Left lobe of liver (tissue), 1 donor: ENCODE measurements around a stretch of chr12.

DNA sequence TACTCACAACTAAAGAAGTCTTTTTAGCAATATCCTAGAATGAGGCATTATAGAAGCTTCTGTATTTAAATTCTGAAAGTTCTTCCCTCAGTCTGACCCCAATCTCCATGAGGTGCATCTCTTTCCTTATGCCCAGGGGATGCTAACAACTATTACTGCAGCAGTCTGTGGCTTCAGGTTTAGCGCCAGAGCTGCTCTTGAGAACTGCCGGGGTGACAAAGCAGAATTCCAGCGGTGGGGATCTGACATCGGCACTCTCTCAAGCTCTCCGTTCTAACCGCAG lies 155.8 kb upstream of the TMEM132C start:
- PRO-cap, result no peak

DNA sequence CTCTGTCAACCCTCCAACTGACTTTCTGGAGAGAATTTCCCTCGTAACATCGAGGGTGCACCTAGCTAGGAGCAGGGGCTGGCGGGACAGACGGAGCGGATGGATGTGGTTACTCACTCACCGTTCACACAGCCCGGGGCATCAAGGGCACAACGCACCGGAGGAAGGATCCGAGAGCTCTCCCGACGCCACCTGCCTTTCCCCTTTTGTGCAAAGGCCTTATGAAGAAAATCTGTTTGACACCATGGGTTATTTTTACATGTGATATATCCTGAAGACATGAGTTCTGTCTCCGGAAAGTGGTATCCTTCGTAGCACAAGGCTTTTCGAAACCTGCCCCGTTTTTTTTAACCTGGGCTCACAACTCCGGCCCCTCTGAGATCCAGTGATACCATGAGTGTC lies 31.3 kb downstream of the SLC15A4 start:
- PRO-cap, result no peak

DNA sequence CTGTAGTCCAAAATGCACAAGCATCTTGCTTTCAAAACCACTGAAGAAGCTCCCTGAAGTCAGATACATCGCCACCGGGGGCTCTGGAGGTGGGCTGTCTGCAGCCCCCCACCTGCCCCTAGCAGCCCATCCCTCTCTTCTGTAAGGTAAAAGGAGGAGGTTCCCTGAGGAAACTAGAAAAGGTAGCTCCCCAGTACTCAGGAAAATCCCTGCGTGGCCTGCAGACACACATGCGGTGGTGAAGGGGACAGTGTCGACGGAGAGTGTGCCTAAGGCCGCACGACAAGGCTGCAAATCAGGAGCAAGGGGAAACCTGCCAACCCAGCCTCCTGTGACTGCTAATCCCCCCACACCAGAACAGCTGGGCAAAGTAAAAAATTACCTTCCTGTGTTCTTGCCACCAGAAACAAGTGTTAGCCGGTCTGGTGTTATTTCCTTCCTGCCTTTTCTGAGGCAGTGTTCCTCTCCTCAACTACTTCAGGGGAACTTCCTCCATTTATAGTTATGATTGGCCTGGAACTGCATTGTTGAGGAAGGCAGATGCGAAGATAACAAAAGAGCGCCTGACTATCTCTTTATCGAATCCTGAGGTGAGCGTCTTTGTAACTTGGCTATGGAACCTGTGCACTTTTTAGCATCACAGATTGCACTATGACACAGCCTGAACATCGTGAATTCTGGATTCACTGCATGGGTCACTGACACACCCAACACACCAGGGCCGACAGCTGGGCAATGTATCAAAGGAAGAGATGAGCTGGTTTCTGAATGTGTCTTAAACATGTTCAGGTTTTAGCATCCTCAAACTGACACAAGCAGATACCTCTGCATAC lies 29.1 kb downstream of the SLC15A4 start:
- PRO-cap, result no peak

- PRO-cap, result no peak
Measured at GRCh38 chr12:128795442-128796358, 28.1 kb downstream of the SLC15A4 start.

- PRO-cap, result no peak
Measured at GRCh38 chr12:128798679-128799572, 24.8 kb downstream of the SLC15A4 start.

- PRO-cap, result no peak
Measured at GRCh38 chr12:128813103-128813760, 10.5 kb downstream of the SLC15A4 start.

- PRO-cap, result no peak
Measured at GRCh38 chr12:129780116-129780380, 123.8 kb downstream of the TMEM132D start.

DNA sequence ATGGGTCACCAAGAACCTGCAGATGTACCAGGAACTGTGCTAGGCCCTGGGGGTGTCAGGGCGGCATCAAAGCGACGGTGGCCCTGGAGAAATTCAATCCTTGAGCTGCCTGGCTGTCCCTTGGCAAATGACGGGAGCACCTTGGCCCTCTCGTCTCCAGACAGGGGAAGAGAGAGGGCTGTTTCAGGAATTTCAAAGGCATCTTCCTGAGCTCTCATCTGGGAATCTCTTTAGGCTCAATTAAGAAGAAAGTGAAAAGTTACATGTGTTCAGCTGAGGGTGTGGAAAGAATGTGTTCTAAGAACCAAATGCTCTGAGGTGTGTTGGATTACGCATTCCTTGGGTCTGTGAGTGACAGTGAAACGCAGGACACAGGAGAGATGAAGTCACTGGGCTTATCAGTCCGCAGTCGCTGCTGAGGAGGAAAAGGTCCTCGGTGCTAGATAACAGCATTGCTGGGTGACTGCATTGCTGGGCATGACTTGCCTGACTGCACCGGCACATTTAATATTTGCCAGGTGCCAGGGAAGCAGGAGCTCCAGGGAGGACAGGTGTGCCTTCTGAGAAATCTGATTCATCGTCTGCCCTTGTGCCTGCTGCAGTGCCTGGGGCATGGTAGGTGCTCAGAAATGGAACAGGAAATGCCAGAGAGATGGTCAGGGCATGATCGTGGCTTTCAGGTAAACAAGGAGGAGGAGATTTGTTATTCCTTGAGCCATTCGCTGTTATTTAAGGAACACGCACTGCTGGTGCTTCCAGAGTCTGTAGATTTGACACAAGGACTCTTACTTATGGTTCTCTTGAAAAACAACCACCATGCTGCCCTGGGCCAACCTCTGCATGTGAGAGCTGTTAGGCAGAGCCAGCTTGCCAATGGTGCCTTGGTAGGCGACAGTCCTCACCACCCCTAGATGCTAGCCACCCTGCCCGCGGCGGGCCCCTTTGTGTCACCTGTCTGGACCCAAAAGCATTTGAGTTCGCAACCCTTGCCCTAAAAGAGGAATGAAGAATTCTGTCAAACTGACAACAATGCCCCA lies 64.4 kb upstream of the FZD10 start:
- PRO-cap, result no peak

DNA sequence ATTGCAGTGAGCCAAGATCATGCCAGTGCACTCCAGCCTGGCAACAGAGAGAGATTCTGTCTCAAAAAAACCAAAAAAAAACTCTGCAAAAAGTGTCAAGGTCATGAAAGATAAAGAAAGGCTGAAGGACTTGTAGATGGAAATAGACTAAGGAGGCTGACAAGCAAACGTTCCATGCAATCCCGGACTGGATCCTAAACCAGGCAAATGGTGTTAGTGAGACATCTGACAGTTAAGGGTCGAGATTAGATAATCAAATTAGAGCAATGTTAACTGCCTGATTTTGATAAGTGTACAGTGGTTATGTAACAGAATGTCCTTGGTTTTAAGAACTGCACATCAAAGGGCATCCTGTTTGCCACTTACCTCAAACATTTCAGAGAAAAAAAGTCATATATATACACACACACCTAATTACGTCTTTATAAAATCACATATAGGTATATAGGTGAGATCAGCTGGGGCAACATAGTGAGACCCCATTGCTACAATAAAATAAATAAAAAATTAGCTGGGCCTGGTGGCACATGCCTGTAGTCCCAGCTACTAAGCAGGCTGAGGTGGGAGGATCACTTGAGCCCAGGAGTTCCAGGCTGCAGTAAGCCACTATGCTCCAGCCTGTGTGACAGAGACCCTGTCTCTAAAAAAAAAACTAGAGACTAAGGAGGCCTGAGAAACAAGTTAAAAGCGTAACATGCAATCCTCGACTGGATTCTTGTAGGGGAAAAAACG lies 3.3 kb upstream of the RAN start:
- PRO-cap, result no peak

GRCh38 chr12:130874315-130874690 lies 2.4 kb downstream of the RAN start:
- PRO-cap, result no peak

- PRO-cap, result no peak
Measured at GRCh38 chr12:130877011-130877988, 5.4 kb downstream of the RAN start.

DNA sequence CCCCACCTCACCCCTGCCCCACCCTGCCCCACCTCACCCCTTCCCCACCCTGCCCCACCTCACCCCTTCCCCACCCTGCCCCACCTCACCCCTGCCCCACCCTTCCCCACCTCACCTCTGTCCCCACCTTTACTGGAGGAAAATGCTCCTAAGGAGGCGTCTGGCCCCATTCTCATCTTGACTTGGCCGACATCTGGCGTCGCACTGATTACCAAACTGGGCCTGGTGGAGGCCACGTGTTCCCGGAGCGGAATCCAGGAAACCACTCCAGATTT lies 57.3 kb downstream of the ADGRD1 start:
- PRO-cap, result no peak

- PRO-cap, result no peak
Measured at GRCh38 chr12:131030553-131031208, 77.0 kb downstream of the ADGRD1 start.

DNA sequence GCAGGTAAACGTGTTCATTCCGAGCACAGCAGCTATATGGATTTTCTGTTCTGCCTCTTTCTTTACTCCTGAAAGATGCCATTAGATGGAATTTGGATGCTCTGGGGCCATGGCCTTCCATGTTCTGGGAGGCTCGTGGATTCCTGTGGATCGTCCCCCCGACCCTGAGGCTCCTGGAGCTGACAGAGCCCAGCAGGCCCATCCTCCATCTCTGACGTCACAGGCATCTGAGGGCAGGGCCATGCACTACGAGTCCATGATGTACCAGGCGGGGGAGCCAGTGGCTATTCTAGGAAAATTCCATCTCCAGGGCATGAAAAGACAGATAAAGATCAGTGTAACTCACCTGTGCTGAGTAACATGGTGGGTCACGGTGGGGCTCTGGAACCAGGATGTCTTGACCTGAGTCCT lies 115.2 kb downstream of the ADGRD1 start:
- PRO-cap, result no peak

- PRO-cap, result no peak
Measured at GRCh38 chr12:131264512-131265066, 310.9 kb downstream of the ADGRD1 start.

DNA sequence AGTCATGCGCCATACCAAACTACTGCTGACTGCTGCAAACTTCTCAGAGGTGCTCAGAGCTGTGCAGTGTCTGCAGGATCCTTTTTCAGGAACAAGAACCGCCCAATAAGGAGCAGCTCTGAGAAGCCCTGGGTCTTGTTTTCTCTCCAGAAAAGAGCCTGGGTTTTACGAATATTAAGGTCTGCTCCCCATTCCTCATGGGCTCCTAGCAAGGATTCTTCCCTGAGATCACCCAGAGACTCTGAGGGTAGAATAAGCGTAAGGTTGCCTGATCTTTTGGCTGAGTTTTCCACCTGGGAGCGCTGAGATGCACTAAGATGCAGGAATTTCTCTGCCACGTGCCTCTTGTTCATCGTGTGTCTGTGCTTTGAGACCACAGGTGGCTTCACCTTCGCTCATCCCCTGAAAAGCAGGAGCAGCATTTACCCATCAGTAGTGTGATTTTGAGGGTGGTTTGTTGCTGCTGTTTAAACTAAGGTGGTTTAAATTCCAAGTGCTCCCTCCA lies 304.7 kb upstream of the SFSWAP start:
- PRO-cap, result no peak

- PRO-cap, result no peak
Measured at GRCh38 chr12:131607826-131608292, 103.0 kb upstream of the SFSWAP start.

DNA sequence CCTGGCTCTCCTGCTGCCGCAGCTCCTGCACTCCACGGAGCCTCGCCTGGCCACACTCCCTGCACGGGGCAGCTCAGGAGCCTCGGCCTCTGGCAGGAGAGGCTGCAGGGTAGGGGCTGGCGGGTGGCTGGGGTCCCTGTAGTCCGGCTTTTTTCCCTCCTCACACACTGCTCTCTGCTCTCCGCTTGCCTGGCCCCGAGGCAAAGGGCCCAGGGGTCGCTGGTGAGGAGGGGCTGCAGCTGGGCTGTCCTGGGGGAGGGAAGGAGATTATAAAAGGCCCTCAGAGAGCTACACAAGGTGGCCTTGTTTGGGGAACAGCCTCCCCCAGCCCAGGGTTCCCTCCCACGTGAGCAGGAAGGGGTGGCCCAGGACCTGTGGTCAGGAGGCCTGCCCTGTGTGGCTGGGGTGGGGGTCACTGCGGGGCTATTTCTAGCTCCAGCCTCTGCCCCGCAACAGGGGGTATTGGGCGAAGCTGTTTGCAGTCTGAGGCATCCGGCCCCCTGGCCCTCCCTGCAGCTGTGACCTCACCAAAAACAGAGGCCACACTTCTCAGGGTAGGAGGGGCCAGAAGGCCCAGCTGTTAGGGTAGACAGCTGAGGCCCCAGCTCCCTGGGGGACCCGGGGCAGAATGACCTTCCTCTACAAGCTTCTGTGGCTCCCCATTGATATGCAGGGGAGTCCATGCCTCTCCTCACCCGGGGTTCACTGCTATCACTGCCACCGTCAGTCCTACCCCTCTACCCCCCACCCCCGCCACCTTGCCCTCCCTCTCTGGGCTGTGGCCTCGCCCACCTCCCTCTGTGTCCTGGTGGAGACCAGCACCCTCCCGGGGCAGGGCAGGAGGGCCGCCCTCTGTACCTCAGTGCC lies 88.8 kb upstream of the SFSWAP start:
- PRO-cap, result no peak

DNA sequence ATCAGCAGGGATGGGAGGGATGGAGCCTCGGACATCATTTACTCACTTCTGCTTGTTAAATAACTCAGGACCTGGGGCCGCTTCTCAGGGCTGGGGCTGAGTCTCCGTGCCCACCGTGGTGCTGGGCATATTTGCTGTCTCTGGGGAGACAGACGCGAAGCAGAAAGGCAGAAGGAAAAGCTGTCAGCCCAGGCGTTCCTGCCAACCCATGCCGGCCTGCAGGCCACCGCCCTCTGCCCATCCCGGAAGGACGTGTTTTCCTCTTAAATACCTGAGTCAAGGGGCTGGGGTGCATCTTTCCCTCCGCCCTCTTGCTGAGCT lies 65.4 kb upstream of the SFSWAP start:
- PRO-cap, result no peak

GRCh38 chr12:131682492-131683025 lies 28.3 kb upstream of the SFSWAP start:
- PRO-cap, result no peak